A549 (cell line): ENCODE measurements around the gene SOCS4.

- PRO-cap = no peak
CAGE:
- cytosol, long polyA plus RNA = no peak
- long polyA plus RNA = no peak
- nucleus, long polyA plus RNA = no peak
Observed at GRCh38 chr14:52951509-52951997, 703 bp upstream of the FERMT2 start.

DNA sequence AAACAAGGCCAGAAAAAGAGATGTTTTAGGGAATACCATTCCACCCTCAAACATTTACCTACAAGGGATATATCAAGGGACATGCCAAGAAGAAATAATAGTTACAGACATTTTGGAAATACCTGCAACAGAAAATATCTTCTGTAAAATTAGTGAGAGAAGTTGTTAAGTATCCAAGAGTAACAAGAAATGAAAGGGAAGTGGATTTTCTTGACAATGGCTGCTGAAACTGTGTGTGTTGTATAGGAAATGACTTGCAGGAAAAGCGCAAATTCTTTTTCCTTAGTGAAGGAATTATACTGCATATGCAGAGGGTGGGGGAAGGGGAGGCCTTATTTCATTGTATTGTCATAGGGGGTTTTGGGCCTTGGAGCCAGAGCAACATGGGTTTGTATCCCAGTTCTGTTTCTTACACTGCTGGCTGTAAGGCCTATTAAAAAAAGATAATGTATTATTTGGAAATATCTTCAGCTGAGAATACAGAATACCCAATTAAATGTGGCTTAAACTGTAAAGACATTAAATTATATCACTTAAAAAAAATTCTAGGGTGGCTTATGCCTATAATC is 84.4 kb upstream of the DDHD1 start:
- PRO-cap = no peak
CAGE:
- cytosol, long polyA plus RNA = no peak
- long polyA plus RNA = no peak
- nucleus, long polyA plus RNA = no peak

GRCh38 chr14:54087449-54087732 is 130.8 kb upstream of the BMP4 start:
- PRO-cap = no peak
CAGE:
- cytosol, long polyA plus RNA = no peak
- long polyA plus RNA = no peak
- nucleus, long polyA plus RNA = no peak

- PRO-cap = no peak
CAGE:
- cytosol, long polyA plus RNA = no peak
- long polyA plus RNA = no peak
- nucleus, long polyA plus RNA = no peak
Observed at GRCh38 chr14:54364566-54365481, 32.0 kb upstream of the CDKN3 start.

- PRO-cap = no peak
CAGE:
- cytosol, long polyA plus RNA = no peak
- long polyA plus RNA = no peak
- nucleus, long polyA plus RNA = no peak
Observed at GRCh38 chr14:54423785-54424129, 17.4 kb downstream of the CNIH1 start.

DNA sequence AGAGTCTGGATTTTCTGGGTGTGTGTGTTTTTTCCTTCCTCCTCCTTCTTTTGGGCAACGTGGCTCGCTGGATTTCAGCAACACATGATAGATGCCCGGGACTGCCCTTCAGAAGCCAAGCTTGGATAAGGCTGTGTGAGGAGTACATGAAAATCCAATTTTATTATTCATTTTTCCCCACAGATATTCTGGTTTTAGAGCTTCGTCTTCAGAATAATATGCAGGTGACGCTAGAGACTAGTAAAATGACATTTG is 1.4 kb downstream of the SAMD4A start:
- PRO-cap = no peak
CAGE:
- cytosol, long polyA plus RNA = no peak
- long polyA plus RNA = no peak
- nucleus, long polyA plus RNA = no peak

GRCh38 chr14:54576008-54577311 is 9.5 kb downstream of the SAMD4A start:
- PRO-cap = no peak
CAGE:
- cytosol, long polyA plus RNA = no peak
- long polyA plus RNA = no peak
- nucleus, long polyA plus RNA = no peak

- PRO-cap = no peak
CAGE:
- cytosol, long polyA plus RNA = no peak
- long polyA plus RNA = no peak
- nucleus, long polyA plus RNA = no peak
Observed at GRCh38 chr14:54628754-54629261, 61.9 kb downstream of the SAMD4A start.

DNA sequence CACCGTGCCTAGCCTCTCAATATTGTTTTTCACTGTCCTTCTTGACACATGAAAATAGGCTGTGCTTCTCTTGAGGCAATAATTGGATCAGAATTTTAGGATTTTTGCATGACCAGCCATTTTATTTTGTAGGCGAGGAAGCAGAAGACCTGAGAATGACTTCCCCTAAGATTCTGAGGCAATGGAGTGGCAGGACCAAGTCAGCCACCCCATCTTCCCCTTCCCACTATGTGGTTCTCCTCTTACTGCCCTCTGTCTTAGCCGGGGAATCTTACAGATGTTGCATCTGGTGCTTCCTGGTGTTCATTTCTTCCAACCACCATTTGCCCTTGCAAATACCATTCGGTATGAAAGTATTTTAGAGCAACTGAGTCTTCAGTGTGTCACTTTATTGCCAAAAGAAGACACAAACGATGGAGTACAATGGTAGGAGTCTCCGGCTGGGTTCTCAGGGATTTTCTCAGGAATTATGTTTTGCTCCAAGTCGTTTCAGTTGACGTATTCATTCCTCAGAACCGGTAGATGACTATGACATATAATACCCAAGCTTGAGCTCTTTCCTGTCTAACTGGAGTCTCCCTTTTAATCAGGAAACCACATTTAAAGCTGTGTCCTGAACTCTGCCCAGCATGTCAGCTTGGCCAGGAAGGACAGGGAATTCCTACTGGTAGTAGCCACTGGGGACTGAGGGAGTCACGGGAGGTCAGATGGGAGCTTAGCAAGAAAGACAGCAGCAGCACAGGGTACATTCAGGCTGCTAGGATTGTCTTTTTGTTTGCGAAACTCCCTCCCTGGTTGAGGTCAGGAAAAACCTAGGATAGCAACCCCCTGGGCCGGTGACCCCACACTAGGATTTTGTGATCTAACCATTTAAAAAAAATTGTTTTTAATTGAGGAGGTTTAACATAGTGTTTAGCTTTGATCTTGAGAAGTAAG is 87.0 kb downstream of the SAMD4A start:
- PRO-cap = no peak
CAGE:
- cytosol, long polyA plus RNA = no peak
- long polyA plus RNA = no peak
- nucleus, long polyA plus RNA = no peak

- PRO-cap = no peak
CAGE:
- cytosol, long polyA plus RNA = no peak
- long polyA plus RNA = no peak
- nucleus, long polyA plus RNA = no peak
Observed at GRCh38 chr14:54776098-54776774, 126.4 kb downstream of the GCH1 start.

DNA sequence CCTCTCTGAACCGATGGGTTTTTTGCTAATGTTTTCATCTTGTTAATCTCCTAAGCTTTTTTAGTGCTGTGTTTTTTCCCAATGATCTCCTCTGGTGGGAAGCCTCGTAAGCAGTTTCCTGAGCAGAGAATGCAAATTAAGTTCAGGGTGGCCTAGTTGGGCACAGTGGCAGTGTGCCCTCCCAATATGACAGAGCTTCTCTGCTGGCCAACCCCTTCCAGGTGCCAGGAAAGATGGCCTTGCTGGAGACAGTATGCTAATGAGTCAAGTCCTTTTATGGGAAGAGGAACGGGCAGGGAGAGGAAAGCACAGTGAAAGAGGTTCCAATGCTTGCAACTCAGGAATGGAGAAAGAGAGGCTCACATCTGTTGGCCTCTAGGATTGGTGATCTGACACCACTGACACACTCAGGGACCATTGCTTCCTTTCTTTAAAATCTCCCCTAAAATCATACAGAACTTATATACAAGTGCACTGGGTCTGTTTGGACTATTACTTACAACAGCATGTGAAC is 115.7 kb downstream of the GCH1 start:
- PRO-cap = no peak
CAGE:
- cytosol, long polyA plus RNA = no peak
- long polyA plus RNA = no peak
- nucleus, long polyA plus RNA = no peak

GRCh38 chr14:54844487-54844893 is 58.1 kb downstream of the GCH1 start:
- PRO-cap = no peak
CAGE:
- cytosol, long polyA plus RNA = no peak
- long polyA plus RNA = no peak
- nucleus, long polyA plus RNA = no peak

DNA sequence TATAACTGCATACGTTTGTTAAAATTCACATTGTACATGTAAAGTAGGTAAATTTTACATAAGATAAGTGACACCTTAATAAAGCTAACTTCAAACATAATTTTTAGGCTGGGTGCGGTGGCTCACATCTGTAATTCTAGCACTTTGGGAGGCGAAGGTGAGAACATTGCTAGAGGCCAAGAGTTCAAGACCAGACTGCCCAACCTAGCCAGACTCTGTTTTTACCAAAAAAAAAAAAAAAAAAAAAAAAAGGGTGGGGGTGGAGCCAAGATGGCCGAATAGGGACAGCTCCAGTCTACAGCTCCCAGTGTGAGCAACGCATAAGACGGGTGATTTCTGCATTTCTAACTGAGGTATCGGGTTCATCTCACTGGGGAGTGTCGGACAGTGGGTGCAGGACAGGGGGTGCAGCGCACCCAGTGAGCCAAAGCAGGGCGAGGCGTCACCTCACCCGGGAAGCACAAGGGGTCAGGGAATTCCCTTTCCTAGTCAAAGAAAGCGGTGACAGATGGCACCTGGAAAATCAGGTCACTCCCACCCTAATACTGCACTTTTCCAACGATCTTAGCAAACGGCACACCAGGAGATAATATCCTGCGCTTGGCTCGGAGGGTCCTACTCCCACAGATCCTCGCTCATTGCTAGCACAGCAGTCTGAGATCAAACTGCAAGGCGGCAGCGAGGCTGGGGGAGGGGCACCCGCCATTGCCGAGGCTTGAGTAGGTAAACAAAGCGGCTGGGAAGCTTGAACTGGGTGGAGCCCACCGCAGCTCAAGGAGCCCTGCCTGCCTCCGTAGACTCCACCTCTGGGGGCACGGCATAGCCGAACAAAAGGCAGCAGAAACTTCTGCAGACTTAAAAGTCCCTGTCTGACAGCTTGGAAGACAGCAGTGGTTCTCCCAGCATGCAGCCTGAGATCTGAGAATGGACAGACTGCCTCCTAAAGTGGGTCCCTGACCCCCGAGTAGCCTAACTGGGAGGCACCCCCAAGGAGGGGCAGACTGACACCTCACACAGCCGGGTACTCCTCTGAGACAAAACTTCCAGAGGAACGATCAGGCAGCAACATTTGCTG is 32.2 kb downstream of the GCH1 start:
- PRO-cap = no peak
CAGE:
- cytosol, long polyA plus RNA = no peak
- long polyA plus RNA = no peak
- nucleus, long polyA plus RNA = no peak

- PRO-cap = no peak
CAGE:
- cytosol, long polyA plus RNA = no peak
- long polyA plus RNA = no peak
- nucleus, long polyA plus RNA = no peak
Observed at GRCh38 chr14:54901382-54901992, 1.1 kb downstream of the GCH1 start.

DNA sequence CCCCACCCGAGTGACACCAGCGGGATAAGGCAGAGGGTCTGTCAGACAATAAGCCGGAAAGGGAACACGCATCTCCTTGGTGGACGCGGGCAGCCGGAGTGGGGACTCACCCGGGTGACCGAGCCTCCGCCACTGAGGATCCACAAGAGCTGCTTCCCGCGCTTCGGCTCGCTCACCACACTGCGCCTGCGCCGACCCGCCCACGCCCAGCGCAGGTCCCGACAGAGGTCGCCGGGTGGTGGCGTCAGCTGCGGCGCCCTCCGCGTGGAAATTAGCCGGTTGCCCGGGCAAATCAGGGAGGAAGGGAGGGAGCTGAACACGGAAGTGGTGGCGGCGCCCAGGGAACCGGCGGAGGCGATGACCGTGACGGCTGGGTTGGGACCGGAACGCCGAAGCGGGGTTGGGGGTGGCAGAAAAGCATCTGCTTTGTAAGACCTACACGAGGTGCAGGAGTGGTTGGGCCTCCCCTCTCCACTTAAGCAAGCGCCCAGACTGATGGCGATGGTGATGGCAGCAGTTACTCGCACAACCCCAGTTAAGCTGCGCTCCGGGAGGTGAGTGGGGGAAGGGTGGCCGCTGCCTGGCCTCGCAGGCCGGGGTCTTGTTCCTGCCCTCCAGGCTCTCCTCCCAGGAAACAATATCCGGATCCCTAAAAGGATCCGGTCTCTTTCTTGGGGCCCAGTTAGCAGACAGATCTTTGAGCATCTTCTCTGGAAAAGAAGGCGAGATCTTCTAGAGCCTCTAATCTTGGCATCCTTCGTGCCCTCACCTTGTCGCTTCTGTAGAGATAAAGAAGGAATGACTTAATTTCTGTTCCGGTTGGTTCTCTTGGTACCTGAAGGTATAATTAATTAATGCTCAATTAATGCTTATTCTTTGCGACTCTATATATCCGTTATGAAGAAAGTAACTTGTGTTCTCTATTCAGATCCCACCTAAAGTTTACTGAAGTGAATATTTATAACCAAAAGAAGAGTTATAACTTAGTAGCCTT is at the start of gene SOCS4:
SOCS4 (plus strand) TSS at position 319 of the 994 bp plus-strand sequence.
- PRO-cap = bidirectional peak, plus-strand start at position 290 of the sequence, minus-strand start at position 134 of the sequence
CAGE:
- cytosol, long polyA plus RNA = start-site peak on the minus strand centred at position 154 of the sequence, 20 bp wide, 61 and 93 reads in 2 replicates; start-site peak on the plus strand centred at position 313 of the sequence, 184 bp wide, 1,421 and 2,004 reads in 2 replicates
- long polyA plus RNA = start-site peak on the minus strand centred at position 146 of the sequence, 30 bp wide, 242 and 208 reads in 2 replicates; start-site peak on the plus strand centred at position 346 of the sequence, 123 bp wide, 2,099 and 1,144 reads in 2 replicates
- nucleus, long polyA plus RNA = start-site peak on the minus strand centred at position 144 of the sequence, 21 bp wide, 62 and 33 reads in 2 replicates; start-site peak on the plus strand centred at position 607 of the sequence, 643 bp wide, 994 and 1,090 reads in 2 replicates

- PRO-cap = no peak
CAGE:
- cytosol, long polyA plus RNA = no peak
- long polyA plus RNA = no peak
- nucleus, long polyA plus RNA = no peak
Observed at GRCh38 chr14:55065337-55066245, 14.1 kb downstream of the MAPK1IP1L start.

GRCh38 chr14:55074465-55075366 is 23.3 kb downstream of the MAPK1IP1L start:
- PRO-cap = no peak
CAGE:
- cytosol, long polyA plus RNA = no peak
- long polyA plus RNA = no peak
- nucleus, long polyA plus RNA = no peak

DNA sequence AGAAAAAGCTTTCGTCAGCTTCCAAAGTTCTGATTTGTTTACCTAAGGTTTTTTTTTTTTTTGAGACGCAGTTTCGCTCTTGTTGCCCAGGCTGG is 1.3 kb downstream of the LGALS3 start:
- PRO-cap = no peak
CAGE:
- cytosol, long polyA plus RNA = no peak
- long polyA plus RNA = no peak
- nucleus, long polyA plus RNA = no peak

DNA sequence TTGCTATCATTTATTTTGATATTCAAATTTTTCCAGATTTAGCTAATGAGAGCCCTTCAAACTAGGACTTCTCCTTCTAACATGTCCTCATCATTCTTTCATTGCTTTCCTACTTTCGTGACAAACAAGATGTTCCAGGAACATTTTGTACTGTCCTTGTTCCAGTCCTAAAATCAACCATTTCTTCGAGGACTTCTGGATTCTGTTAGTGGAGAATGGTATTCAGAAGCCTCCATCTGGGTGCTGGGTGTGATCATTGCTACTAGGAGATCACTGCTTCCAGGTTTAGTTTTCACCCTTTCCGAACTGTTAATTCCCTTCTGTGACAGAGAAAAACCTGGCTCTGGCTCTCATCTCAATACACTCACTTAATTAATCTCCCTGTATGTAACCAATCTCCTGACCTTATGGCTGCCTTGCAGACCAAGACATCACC is 29.5 kb upstream of the FBXO34 start:
- PRO-cap = no peak
CAGE:
- cytosol, long polyA plus RNA = no peak
- long polyA plus RNA = no peak
- nucleus, long polyA plus RNA = no peak

GRCh38 chr14:55297768-55298903 is 26.9 kb downstream of the FBXO34 start:
- PRO-cap = no peak
CAGE:
- cytosol, long polyA plus RNA = no peak
- long polyA plus RNA = no peak
- nucleus, long polyA plus RNA = no peak